Cardiac septum (tissue), 1 donor: ENCODE data around the genes CALHM5 and GPRC6A.

DNA sequence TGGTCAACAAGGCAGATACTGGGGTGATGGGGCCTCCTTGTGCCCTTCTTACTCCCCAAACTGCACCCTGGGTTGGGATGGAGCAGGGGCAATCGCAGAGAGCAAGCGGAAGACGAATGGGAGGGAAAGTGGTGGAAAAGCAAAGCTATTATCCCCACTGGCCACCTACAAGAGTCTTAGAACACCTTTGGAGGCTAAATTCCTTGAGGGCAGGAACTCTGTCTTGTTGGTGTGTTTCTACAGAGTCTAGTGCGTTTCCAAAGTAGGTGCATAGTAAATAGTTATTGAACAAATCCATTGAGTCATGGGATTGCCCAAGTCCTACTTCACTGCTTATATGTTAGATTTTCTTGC lies 86.8 kb upstream of the FYN start:
- PRO-cap = no peak

- PRO-cap = no peak
These were observed 80.0 kb upstream of the CCN6 start for GRCh38 chr6:111973938-111974273.

DNA sequence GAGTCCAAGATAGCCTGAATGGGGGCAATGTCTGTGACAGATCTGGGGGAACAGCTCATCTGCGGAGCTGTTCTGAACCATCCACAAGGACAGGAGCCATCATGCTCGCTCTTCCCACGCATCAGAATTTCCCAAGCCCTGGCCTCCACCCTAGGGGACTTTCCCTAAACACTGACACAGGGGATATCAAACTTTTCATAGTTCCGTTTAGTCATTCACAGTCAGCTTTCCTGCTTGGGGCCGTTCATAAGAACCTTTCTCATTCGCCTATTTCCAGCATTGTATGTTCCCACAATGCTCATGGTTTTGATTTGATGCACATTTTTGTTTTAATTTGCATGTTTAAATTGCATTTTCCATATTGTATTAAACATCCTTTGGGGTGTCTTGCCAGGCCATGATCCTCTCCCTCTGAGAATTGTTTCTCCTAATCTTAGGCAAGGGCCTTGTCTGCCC lies 37.5 kb upstream of the CCN6 start:
- PRO-cap = bidirectional peak, plus-strand start at position 214 of the sequence, minus-strand start at position 113 of the sequence

GRCh38 chr6:112131414-112131988 lies 44.1 kb downstream of the FAM229B start:
- PRO-cap = no peak

GRCh38 chr6:112191441-112192026 lies 62.8 kb downstream of the LAMA4 start:
- PRO-cap = no peak

DNA sequence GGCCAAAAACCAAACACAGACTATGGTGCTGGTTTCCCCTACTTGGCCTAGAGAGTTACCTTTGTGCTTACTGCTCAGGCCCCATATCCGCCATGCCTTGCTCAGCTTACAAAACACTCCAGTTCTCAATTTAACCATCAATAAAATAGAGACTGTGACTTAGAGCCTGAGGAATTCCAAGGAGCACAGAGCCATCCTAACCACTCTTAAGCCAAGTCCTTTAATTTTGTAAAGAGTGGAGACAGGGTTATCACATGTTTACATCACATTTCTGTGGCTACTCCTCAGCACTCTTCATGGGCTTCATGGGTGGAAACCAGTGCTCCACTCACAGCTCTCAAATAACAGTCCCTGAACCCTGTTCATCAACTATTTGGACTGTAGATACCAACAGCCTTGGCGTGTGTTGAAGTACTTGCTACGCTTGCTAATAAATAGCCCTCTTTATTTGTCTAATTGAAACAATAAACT lies 32.0 kb downstream of the LAMA4 start:
- PRO-cap = no peak

- PRO-cap = unidirectional peak, plus-strand start at chr6:112258855
These were observed 4.5 kb upstream of the LAMA4 start for GRCh38 chr6:112258670-112259373.

- PRO-cap = unidirectional peak, plus-strand start at chr6:113019047
These were observed 671.6 kb downstream of the RFPL4B start for GRCh38 chr6:113018687-113019265.

DNA sequence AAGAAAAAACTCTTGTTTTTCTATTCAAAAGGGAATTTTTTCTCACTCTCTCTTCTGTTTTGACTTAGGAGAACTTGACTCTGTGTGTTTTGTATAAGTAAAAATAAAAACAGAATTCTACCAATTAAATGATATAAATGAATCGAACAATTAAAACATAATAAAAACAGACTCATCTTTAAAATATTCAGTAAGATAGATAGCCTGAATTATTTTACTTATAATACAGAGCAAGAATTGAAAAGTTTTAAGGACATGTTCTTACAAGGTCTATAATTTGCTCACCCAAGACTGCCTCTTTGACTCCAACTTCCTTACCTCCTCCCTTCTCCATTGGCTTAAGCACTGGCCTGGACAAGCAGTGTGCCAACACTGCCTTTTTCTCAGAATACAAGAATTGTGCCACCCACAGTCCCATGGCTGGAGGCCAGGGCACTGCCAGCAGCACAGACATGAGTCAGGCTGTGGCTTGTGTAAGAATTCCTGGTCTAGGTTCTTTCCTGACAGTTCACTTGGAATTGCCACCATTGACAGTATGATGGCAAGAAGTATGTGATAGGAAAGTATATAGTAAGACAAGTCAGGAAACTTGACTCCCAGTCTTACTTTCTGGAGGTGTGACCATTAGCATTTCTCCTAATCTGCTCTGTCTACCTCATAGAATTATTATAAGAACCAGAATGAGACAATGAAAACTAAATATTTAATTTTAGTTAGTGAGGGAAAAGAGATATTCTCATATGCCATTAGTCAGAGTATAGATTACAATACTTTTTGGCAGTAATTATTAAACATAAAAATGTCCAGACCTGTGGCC lies 202.8 kb upstream of the MARCKS start:
- PRO-cap = no peak

DNA sequence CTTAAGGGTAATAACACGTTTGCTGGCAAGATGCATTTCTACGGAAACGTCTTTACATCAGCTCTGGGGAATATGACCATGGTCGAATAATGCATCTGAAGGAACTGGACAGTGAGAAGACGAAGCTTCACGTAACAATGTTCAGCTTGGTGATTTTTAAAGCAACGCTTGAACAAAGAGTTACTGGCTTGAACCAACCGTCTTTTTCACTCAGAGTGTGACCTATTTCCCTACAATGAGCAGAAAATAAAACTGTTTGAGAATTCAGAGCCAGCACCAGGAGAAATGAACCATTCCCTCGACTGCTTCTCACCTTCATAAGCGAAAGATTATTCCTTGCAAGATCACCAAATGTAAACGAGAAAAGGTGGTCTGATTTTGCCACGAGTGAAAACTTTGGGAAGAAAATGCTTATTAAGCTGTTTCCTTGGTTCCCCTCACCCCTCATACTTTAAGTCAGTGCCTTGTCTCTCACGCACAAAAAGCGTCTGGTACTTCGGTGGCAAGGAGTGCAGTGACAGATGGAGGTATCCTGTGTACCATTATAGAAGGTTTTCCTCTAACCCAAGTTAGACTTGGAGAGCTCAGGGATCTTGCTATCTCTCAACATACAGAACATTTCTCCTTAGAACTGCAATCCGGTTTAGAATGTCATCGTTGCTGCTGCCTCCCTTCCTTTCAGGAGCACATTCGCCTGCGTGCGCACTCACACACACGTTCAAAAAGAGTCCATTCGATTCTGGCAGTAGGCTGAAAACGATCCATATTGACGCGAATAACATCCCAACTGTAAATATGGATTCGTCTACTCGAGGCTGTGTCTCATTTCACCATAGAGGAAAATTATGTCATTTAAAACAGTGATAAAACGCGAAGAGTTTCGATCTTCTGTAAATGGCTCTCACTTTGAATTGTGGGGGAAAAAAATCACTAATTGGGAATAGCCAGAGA lies 1.2 kb upstream of the MARCKS start:
- PRO-cap = unidirectional peak, plus-strand start at position 480 of the sequence

GRCh38 chr6:114997912-114998362 lies 655.1 kb upstream of the HS3ST5 start:
- PRO-cap = no peak

DNA sequence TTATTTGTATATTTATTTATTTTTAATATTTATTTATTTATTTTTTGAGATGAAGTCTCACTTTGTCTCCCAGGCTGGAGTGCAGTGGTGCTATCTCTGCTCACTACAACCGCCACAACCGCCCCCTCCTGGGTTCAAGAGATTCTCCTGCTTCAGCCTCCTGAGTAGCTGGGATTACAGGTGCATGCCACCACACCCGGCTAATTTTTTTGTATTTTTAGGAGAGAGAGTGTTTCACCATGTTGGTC lies 699.3 kb downstream of the FRK start:
- PRO-cap = no peak

DNA sequence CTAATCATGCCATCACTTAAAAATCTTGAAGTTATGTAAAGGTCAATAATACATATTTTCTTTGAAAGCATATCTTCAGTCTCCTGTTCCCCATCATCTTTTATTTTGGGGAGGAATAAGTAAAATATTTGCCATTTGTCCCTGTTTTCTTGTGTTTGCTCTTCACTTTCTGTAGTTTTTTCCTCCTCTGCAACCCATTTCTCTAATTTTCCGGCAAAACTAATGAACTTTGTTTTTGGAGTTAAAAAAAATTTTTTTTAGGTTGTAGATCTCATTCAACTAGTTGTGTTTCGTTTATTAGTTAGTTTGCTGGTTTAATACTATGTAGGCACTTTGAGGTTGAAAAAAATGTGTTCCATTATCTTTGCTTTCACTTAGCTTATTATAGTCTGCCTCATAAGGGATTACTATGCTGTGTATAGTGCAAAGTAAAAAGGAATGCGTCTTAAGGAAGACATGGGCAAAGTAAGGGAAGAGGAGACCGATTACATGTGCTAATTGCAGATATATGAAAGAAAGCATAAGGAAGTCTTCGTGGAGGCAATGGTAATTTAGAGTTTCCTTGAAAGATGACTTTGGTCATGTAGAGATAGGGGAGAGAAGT lies 30.2 kb upstream of the COL10A1 start:
- PRO-cap = no peak

DNA sequence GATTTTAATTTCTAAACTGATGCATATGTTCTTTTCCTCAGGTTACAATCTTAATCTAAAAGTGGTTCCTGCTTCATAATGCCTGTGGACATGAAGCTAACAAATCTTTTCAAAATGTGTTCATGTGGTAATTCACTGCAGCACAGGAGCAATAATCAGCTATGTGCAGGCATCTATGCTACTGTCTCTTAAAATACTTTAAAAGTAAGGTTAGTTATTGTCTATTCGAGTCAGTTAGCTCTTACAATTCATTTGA lies 852 bp upstream of the TSPYL4 start:
- PRO-cap = no peak

DNA sequence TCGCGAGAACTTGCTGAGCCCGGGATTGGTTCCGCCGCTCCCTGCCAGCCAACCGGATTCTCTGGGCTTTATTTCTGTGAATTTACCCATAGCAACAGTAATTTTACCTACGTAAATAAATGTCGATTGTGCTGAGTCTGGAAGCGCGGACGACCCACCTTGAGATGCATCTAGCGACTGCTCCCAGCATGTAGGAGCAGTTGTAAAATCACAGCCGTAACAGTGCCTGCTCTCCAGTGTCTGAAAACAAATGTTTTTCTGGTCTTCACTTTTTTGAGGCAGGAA lies 187 bp upstream of the TSPYL1 start:
- PRO-cap = bidirectional peak, plus-strand start at position 114 of the sequence, minus-strand start outside the sequence

GRCh38 chr6:116465014-116465577 lies 3.9 kb downstream of the CALHM6 start:
- PRO-cap = no peak

DNA sequence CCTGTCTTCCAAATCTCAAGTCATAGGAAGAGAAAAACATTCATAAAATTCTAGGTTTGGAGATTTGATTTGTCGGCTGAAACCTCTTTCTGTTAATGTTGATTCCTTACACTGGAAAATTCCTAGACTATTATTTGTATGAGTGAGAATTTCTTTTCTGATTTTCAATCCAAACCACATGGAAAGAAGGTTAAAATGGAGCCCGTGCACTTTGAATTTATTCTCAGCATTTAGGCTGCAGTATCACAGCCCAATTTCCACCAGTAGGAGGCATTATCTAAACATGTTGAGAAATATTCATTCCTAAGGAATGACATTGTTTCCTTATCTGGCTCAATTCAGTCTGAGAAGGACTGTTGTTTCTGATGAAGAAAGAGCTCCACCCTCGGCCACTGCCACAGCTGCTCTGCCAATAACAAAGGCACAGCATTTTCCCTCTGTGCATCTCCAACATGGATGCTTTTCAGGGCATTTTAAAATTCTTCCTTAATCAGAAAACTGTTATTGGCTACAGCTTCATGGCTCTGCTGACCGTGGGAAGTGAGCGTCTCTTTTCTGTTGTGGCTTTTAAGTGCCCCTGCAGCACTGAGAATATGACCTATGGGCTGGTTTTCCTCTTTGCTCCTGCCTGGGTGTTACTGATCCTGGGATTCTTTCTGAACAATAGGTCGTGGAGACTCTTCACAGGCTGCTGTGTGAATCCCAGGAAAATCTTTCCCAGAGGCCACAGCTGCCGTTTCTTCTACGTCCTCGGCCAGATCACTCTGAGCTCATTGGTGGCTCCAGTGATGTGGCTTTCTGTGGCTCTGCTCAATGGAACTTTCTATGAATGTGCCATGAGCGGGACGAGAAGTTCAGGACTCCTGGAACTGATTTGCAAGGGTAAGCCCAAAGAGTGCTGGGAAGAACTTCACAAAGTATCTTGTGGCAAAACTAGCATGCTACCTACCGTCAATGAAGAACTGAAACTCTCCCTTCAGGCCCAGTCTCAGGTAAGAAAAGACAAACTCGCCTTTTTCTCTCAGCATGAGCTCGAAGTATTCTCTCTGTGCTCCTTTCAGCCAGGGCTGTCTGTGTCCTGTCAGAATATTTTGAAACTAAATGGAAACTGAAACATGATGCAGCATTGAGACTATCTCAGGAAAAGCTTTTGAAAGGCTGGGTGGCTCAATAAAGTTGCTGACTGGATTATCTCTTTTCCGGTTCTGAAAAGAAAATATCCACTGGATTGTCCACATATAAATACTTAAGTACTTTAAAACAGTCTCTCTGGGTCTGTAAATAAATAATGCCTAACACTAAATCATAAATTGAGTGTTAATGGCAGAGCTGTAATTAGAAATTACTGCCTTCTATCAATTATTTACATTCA lies at the start of gene CALHM5:
TSS of gene CALHM5 (plus strand) at position 395 of the 1,372 bp plus-strand sequence.
- PRO-cap = unidirectional peak, plus-strand start at position 395 of the sequence; bidirectional peak, plus-strand start at position 826 of the sequence, minus-strand start at position 798 of the sequence; bidirectional peak, plus-strand start at position 1,084 of the sequence, minus-strand start at position 1,099 of the sequence

DNA sequence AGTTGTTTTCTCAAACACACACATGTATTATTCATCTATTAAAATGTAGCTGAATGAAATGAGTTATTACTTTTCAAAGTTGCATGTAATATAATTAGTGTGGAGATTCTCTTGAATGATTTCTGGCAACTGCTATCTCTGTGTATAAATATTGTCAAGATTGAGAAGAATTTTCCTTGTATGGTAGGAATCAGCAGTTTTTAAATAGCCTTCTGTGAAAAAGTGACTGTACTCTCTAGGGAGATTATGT lies 1.1 kb downstream of the CALHM5 start:
- PRO-cap = unidirectional peak, minus-strand start at position 131 of the sequence

- PRO-cap = no peak
These were observed 6.4 kb upstream of the RWDD1 start for GRCh38 chr6:116564891-116565283.

DNA sequence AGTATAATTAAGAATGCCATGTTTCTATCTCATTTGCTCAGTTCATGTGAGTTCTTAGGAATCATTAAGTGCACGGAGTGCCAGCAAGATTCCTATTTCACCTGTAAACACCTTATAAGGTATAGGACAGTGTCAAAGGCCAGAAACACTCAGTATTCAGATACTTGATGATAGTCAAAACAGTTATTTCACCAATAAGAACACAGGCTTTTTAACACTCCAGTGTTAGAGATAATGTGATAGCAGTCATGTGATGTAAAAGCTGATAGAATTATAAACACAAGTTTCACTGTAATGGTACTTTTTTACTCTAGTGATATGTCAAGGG lies at the start of gene GPRC6A:
TSS of gene GPRC6A (minus strand) at position 90 of the 328 bp plus-strand sequence.
- PRO-cap = no peak